BJ (cell line): Measurements from ENCODE around the genes IQGAP2, F2RL2, AP3B1 and BHMT.

GRCh38 chr5:75354864-75355748 lies 18.1 kb downstream of the HMGCR start:
- CAGE, long polyA plus RNA: no peak
- RRBS: no CpG with 5 or more reads among the region's 6 CpGs

GRCh38 chr5:76204676-76205050 lies 121.5 kb downstream of the SV2C start:
- CAGE, long polyA plus RNA: no peak
- RRBS: no CpG with 5 or more reads among the region's 3 CpGs

- CAGE, long polyA plus RNA: no peak
- RRBS: 2% methylated on average over 28 of the region's 91 CpGs
These were observed at the start of gene IQGAP2 for GRCh38 chr5:76402848-76403735. Gene IQGAP2, plus strand, starts transcription at chr5:76403285.

GRCh38 chr5:76426517-76426962 lies 23.5 kb downstream of the IQGAP2 start:
- CAGE, long polyA plus RNA: no peak
- RRBS: no CpG with 5 or more reads among the region's 6 CpGs

- CAGE, long polyA plus RNA: no peak
- RRBS: no CpG with 5 or more reads among the region's 9 CpGs
These were observed 80.7 kb downstream of the IQGAP2 start for GRCh38 chr5:76483551-76484373.

- CAGE, long polyA plus RNA: no peak
- RRBS: no CpG with 5 or more reads among the region's 6 CpGs
These were observed 57.1 kb downstream of the F2RL2 start for GRCh38 chr5:76565971-76566644.

DNA sequence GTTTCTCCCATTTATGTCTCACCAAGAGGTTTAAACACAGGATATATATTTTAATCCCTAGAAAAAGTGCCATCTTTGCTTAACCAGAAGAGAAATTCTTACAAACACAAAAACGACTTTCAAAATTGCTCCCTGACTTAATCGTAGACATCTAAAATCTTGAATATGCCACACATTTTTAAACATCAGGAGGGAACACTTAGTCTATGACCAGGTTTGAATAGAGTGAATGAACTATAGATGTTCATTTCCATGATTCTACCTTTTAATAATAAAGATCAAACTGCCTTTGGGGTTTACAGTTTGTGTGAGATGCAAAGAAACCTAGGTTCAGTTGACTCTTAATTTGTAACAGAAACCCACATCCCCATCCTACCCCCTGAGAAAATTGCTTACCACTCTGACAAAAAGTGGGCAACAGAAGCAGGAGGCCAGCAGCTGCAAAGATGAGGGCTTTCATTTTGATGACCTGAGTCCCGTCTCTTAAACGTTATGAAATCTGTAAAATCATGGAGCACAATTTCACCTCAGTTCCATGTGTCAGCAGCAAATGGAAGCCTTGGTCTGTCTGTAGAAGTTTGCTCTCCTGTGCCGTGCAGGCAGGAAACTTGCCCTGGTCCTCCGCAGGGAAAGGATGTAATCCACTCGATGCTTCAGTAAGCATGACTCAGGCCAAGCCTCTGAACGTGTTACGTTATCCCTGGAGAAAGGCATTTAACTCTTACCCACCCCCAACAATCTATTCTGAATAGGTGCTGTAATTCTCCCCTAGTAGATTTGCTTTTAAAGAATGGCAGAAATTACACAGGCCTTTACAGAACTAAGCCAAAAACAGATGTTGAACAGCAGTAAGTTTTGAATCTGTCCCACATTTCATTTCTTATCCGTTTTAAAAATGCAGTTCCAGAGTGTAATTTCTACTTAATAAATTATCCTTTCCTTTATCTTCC lies at the start of gene F2RL2:
Gene F2RL2 (minus strand): TSS at position 633 of the 950 bp plus-strand sequence.
- CAGE, long polyA plus RNA: start-site peak on the minus strand centred at position 602 of the sequence, 73 bp wide, 98 and 81 reads in 2 replicates
- RRBS: no CpG with 5 or more reads among the region's 10 CpGs

DNA sequence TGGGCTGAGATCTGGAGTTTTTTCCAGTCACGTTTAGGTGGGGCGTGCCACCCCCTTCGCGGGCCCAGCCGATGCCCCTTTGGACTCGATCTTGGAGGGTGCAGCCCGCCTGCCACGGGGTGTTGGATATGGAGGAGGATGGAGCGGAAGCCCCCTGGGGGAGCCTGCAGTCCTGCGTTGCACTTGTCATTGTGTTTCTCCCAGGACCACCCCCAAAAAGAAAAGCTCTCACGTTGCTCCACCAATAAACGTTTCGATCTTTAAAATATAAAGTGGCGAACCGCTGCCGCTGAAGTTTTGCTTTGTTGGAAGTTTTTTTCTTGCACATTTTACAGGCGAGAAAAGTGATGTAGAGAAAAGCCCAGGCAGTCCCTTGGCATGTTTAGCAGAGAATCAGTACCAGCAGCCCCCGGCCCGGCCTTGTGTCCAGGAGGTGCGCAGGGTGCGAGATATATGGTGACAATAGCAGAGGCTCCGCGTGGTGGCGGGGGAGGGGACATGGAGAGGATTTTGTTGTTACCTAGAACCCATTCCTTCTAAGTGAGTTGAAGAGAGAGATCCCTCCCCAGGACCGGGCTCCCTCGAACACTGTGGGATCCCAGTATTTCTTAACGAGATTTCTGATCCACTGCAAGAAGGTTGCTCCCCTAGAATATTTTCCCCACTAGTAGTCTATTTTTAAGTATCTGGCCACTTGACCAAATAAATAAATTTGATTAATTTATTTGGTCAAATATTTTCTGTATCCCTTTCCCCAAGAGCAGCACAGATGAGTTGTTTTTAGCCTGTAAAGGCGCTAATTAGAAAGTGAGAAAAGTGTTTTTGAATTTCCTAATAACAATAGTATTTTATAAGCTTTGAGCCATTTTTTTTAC lies 828 bp downstream of the F2R start:
- CAGE, long polyA plus RNA: no peak
- RRBS: no CpG with 5 or more reads among the region's 28 CpGs

DNA sequence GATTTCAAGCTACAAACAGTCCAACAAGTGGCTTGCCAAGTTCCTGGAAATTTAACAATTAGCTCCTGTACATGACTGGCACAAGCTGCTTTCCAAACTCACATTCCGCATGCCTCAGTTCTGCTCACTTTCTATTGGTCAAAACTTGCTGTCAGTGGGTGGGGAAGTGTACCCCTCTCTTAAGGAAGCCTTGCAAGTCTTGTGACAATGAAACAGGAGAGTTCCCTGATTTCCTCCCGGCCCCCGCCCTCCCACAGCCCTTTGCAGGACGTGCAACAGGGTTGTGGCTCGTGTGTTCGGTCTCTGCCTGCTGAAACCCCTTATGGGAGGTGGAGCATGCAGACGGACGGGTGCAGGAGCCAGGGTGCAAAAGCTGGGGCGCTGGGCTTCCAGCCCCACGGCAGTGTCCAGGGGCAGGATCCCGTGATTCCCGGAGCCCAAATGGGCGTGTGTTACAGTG lies 798 bp upstream of the ZBED3 start:
- CAGE, long polyA plus RNA: no peak
- RRBS: no CpG with 5 or more reads among the region's 13 CpGs

GRCh38 chr5:77972741-77973213 lies 196.6 kb upstream of the TBCA start:
- CAGE, long polyA plus RNA: no peak
- RRBS: 4% methylated on average over 7 of the region's 32 CpGs

DNA sequence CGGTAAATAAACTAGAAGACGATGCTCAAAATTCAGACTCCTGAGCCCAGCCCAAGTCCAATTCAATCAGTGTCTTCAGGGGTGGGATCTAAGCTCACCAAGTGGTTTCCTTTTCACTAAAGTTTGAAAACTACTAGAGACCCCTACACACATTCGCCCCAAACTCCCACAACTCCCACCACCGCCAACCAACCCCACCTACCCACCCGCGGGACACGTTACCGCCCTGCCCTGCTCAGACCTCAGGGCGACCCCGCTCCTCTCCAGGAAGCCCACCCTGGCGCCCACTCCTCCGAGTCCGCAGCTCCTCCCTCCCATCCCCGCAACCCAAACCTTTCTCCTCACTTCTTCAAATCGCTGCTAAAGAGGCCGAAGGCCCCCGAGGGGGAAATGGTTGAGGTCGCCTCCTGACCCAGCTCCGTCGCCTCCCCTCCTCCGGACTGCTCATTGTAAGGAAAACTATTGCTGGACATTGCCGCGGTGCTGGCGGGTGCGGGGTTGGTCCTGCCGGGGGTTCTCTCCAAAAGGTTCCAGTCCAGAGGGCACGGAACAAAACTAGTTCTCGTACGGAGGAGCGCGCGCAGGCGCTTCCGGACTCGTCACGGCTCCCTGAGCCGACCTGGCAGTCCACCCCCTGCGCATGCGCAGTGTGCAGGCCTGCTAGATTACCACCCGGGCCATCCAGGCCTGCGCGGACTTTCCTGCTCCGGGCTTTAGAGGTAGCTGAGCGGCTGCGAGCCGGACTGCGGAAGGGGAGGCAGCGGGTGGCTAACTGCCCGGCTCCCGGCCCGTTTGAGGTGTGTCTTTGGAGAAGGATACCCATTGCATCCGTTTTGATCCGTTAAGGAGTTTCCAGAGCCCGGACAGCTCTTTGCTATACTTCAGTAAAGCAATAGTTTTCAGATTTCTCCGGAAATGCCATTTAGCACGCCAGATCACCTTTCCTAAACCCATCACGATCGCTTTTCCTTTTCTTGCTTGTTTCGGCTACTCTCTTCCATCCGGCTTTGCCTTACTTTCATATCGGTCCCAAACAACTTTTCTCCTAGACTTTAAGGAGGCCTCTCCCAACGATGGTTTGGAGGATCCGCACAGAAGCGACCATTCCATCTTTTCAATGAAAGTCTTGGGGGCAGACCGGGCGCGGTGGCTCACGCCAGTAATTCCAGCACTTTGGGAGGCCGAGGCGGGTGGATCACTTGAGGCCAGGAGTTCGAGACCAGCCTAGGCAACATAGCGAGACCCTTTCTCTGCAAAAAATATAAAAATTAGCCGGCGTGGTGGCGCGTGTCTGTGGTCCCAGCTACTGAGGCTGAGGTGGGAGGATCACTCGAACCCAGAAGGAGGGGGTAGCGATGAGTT lies at the start of gene AP3B1:
Gene AP3B1 (minus strand): TSS at position 592 of the 1,362 bp plus-strand sequence.
- CAGE, long polyA plus RNA: start-site peak on the minus strand centred at position 561 of the sequence, 81 bp wide, 2,081 and 1,971 reads in 2 replicates
- RRBS: under 1% methylated on average over 27 of the region's 78 CpGs

DNA sequence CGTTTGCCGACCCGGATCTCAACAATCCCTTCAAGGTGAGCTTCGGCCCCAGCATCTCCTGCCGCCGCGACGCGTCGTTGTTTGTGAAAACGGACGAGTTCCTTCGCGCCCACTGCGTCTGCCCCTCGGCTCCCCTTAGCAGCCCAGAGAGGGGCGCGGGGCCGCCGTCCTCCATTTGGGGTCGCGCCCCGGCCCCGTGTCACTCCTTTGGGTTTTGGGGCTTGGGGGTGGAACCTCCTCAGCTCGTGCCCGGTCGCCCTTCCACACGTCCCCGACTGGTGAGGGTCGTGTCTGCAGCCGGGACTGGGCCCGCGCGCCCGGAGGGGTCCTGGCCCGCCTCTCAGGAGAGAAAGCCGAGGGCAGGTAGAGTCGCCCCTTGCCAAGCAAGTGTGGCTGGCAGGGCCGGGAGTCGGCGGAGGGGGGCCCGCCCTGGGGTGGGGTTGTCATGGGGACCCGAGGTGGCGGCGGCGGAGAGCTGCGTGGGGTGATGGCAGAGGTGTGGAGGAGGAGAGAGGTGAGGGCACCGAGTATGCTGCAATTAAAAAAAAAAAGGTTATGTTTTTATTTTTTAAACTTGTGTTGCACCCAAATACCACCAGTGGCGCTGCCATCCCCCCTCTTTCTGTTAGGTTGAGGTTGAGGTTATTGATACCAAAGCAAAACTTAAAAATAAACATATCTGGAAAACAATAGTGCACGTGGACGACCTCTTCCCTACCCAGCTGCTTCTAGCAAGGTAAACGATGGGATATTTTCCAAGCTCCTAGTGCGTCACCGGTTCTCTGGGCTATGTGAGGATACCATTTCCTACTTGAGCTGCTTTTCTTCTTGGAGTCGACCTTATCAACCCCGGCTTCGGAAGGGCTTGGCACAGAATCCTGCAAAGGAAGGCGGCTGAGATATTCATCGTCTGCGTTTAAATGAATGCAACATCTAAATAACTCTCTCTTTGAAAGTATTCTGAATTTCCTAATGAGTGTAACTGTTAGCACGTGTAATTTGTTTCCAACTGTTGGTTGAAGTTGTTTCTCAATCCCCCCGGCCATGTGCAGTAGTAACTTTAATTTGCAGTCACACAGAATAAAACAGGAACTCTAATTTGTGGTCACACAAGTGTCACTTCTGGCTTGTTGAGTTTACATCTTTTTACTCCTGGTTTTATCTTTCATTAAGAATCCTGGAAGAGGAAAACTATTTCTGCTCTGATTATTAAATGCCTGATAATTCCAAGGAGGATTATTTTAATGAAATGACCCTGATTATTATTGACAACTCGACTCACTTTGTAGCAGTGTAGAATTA lies 728 bp downstream of the SCAMP1 start:
- CAGE, long polyA plus RNA: no peak
- RRBS: 1% methylated on average over 16 of the region's 63 CpGs

GRCh38 chr5:78518448-78519098 lies 130.0 kb downstream of the LHFPL2 start:
- CAGE, long polyA plus RNA: no peak
- RRBS: no CpG with 5 or more reads among the region's 9 CpGs

DNA sequence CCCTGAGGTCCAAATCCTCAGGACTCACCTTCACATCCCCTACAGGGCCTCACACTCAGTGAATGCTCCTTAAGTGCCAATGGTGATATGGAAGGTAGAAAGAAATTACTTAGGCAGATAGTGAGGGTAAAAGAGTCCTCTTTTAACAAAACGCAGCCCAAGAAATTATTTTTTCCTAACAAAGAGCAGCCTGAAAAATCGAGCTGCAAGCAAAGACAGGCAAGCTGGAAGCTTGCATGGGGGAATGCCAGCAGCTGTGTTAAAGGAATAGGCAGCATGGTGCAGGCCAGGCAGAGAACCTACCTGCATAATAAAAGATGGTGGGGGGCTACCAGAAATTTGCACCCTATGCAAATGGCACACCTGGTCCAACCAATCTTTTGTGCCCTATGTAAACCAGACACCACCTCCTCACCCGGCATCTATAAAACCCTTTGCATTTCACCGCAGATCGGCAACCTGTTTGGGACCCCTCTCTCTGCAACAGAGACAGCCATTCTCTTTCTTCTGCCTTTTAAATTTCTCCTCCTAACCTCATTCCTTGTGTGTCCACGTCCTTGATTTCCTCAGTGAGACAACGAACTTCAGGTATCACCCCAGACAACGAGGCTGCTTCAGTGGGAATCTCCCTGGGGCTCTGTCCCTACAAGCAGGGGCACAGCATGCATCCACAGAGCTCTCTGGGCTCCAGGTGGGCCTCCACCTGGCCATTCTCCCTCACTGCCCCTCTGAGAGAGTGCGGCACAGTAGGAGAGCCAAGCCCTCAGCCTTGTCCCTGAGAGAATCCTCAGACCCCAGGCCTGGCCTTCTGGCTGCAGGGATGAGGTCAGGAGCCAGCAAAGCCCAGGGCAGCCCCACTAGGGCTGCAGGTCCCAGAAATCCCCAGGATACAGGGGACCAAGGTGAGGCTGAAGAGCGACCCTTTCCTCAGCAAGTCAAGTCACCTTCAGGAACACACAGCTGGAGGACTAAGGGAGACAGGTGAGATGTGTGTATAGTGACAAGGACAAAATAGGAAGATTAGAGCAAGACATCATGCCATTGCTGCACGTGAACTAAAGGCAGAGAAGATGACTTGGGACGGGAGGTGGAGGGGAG lies 105.4 kb downstream of the LHFPL2 start:
- CAGE, long polyA plus RNA: no peak
- RRBS: no CpG with 5 or more reads among the region's 12 CpGs

DNA sequence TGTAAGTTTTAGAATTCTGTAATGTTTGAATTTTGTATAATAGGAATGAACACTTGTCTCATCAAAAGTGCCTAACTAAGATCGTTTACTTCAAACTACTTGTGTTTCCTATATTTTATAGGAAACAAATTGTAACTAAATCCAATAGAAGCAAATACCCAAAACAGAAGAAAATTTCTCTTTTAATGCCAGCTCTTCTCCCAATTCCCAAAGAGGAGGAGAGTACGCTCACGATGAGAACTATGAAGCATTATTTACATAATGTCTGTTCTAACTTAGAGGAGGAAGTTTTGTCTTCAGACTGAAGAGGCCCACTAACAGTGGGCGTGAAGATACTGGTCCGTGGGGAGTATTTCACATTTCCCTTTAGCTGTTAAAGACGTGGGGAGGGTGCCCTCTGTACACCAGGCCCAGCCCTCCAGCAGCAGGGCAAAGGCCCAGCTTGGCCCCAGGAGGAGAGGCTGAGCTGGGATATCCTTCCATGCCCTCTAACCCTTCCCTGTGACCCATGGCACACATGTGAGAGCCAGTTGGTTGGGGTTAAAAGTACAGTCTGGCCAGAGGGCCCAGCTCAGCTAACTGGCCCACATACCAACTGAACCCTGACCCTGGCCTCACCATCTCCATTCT lies 74.6 kb downstream of the LHFPL2 start:
- CAGE, long polyA plus RNA: no peak
- RRBS: no CpG with 5 or more reads among the region's 6 CpGs

- CAGE, long polyA plus RNA: no peak
- RRBS: no CpG with 5 or more reads among the region's 10 CpGs
These were observed 123.2 kb upstream of the LHFPL2 start for GRCh38 chr5:78771634-78772323.

- CAGE, long polyA plus RNA: no peak
- RRBS: no CpG with 5 or more reads among the region's 4 CpGs
These were observed 12.2 kb downstream of the ARSB start for GRCh38 chr5:78972963-78973162.

- CAGE, long polyA plus RNA: no peak
- RRBS: no CpG with 5 or more reads among the region's 12 CpGs
These were observed 38.4 kb downstream of the DMGDH start for GRCh38 chr5:79030868-79031586.

DNA sequence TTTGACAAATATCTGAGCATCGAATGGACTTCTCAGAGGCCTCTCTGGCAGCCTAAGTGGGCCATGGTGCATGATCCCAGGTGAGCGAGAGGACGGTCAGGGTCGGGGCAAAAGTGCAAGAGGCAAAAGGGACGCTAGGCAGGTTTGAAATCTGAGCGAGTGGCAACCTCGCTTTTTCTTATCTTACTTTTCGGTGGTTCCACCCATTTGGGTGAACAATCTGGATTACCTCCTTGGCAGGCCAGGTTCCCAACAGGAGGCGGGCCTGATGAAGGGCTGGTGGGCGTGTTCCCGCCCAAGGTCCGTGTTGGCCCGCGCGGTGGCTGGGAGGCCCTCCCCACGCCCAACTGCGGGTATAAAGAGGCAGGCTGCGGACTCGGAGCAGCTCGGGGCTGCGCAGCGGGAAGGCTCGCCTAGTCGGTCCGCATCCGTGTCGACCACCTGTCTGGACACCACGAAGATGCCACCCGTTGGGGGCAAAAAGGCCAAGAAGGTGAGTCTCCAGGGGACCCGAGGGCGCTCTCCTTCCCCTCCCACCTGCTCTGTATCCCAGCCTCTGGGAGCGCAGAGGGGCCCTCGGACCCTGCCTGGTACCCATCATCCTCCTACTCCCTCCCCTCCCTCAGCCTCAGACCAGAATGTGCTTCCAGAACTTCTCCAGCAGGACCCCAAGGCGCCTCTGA lies at the start of gene BHMT:
Gene BHMT (plus strand): TSS at position 384 of the 683 bp plus-strand sequence.
- CAGE, long polyA plus RNA: no peak
- RRBS: no CpG with 5 or more reads among the region's 34 CpGs

- CAGE, long polyA plus RNA: no peak
- RRBS: no CpG with 5 or more reads among the region's 1 CpG
These were observed 4.5 kb downstream of the BHMT start for GRCh38 chr5:79116155-79116457.